Measurements from ENCODE around the gene MAP2K3.

DNA sequence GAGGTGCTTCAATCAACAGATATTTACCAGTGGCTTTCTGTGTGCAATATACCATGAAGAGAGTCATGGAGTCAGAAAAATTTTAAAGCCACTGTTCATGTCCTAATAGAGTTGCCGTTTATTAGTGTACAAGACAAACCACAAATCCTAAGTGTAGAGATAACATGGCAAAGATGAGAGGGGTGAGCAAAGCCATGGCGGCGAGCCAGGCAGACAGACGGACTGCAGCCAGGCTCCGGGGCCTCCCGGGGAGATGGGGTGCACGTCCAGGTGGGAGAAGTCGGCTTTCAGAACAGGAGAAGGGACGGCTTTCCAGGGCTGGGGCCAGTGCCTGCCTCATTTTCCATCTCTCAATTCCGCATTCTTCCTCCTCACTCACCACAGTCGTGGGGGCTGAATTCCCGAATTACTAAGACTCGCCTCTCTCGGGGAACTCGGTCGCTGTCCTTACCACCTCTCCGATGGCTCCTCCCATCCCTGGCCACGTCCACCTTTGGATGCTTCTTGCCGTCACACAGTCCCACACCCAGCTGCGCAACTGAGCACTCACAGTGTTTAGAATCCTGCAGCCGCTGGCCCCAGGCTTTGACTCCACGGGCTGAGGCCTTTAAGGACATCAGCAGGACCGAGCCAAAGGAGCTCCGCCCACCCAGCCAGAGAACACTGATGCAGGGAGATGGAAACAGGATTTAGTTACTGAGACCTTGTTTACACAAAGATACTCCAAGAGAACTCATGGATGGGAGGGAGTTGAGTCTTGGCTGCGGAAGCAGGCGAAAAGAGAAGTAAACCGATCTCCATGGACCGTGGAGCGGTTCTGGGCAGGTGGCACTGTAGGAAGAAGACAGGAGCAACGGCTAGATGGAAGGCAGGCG is 59.6 kb downstream of the RNF112 start:
- PRO-cap, result no peak

DNA sequence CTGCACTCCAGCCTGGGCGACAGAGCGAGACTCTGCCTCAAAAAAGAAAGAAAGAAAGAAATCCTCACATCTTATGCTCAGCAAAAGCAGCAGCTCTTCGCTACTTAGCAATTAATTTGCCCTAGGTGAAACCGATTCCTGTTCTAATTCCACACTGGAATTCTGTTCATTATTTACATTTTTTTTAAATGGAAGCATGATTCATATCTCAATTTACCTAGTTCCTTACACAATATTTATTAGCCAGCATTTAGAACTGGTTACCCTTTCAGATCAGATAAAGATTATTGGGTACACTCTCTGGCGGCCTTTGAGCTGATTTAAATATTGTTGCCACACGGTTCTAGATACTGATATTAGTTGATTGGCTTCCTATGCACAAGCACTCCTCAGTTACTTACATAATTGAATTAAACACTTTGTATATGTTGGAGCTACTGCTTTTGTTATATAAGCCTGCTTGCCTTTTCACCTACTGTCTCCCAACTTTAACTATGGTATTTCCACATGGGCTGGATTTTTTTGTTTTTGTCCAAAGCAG is 4.1 kb upstream of the ALDH3A2 start:
- PRO-cap, result no peak

- PRO-cap, result no peak
Measured at GRCh38 chr17:19645559-19646321, 2.8 kb upstream of the ALDH3A2 start.

GRCh38 chr17:19647260-19647851 is 1.2 kb upstream of the ALDH3A2 start:
- PRO-cap, result unidirectional peak, plus-strand start at chr17:19647777

GRCh38 chr17:19737904-19738640 is 10.0 kb downstream of the ALDH3A1 start:
- PRO-cap, result no peak

DNA sequence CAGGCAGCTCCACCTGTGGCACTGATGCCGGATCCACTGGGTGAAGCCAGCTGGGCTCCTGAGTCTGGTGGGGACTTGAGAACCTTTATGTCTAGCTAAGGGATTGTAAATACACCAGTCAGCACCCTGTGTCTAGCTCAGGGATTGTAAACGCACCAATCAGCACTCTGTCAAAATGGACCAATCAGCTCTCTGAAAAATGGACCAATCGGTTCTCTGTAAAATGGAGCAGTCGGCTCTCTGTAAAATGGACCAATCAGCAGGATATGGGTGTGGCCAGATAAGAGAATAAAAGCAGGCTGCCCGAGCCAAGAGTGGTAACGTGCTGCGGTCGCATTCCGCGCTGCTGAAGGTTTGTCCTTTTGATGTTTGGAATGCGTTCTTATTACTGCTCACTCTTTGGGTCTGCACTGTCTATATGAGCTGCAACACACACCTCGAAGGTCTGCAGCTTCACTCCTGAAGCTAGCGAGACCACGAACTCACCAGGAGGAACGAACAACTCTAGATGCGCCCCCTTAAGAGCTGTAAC is 7.7 kb downstream of the SPECC1 start:
- PRO-cap, result no peak

DNA sequence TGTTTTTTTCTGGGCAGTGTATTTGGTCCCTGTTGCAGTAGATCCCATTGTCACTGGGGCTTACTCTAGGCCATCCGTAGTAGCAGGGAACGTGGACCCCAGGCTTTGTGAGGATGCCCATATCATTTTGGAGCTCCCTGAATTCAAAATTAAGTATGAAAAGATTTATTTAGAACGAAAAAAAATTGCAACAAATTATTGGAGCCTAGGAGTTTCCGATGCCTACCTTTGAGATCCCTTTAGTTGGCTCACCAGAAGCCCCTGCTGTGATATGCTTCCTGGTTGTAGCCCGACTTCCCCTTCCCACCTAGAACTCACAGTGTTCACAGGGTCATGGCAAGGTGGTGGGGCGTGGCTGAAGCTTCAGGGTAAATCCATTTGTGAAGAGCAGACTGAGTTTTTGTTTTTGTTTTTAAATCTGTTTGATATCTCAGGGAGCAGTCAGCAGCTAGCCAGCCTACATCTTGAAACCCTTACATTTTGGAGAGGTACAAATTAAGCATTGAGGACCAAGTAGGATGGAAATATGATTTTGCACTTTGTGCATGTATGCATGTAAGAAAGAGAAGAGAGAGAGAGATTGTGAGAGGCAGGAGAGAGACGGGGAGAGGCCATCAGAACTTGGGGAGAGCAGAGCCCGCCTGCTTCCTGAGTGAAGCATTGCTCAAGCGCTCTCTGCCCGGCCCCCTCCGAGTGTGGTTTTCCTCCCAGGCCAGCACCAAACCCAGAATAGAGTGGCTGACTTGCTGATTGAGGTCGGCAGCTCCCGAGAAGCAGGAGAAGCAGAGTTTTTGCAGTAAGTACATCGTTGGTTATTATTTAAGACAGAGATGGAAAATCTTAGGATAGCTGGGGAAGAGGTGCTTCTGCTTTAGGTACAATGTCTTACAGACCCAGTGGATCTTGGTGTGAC is 64.0 kb downstream of the SPECC1 start:
- PRO-cap, result no peak

DNA sequence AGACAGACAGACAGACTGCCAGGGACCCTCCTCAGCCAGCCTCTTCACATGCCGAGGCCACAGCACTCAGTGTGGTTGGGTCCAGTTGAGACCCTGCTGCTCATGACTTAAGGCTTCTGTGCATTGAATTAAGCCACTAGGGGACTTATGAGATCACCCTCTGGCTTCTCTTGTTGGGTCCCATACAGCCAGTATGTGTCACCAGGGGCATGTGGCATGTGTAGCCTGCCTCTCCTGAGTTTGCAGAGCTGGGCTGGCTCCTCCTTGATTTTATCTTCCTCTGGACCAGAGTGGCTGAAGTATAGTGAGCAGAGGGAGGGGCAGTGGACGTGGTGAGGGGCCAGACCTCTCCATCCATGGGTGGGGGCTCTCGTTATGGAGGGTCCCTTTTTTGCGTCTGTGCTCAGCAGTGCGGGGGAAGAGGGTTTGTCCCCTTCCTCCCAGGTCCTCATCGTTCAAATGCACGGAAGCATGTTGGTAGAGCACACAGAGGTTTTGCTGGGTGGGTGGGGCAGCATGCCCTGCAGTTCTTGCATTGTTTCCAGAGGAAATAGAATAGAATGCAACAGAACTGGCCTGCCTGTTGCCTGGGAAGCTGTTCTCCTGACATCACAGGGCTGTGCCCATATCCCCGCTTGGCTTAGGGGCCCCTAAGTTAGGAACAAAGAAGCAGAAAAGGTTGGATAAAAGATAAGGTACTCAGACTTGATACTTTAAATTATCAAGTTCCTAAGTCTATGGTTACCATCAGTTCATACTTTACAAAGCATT is 77.4 kb downstream of the SPECC1 start:
- PRO-cap, result no peak

DNA sequence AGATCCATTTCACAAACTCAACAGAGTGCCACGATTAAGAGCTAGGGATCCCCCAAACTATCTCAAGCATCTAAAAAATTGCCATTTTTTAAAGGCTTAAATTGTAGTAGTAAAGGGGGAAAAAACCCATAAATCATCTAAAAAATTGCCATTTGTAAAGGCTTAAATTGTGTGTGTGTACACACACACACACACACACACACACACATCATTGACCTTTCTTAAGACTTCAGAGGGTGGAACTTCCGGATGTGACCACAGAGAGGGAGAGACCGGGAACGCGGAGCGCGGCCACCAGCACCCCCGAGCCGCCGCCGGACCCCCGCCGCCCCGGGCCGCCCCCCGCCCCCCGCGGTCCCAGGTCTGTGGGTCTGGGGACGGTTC is 9.1 kb downstream of the CDRT15L2 start:
- PRO-cap, result unidirectional peak, plus-strand start at position 258 of the sequence

- PRO-cap, result no peak
Measured at GRCh38 chr17:21002494-21002979, 40.3 kb downstream of the USP22 start.

- PRO-cap, result no peak
Measured at GRCh38 chr17:21017725-21018407, 24.9 kb downstream of the USP22 start.

GRCh38 chr17:21037268-21037845 is 5.5 kb downstream of the USP22 start:
- PRO-cap, result no peak

- PRO-cap, result bidirectional peak, plus-strand start at chr17:21043362, minus-strand start at chr17:21042978; bidirectional peak, plus-strand start at chr17:21043412, minus-strand start at chr17:21043419; bidirectional peak, plus-strand start at chr17:21043763, minus-strand start at chr17:21043666
Measured at GRCh38 chr17:21043098-21043864, 470 bp upstream of the USP22 start.

DNA sequence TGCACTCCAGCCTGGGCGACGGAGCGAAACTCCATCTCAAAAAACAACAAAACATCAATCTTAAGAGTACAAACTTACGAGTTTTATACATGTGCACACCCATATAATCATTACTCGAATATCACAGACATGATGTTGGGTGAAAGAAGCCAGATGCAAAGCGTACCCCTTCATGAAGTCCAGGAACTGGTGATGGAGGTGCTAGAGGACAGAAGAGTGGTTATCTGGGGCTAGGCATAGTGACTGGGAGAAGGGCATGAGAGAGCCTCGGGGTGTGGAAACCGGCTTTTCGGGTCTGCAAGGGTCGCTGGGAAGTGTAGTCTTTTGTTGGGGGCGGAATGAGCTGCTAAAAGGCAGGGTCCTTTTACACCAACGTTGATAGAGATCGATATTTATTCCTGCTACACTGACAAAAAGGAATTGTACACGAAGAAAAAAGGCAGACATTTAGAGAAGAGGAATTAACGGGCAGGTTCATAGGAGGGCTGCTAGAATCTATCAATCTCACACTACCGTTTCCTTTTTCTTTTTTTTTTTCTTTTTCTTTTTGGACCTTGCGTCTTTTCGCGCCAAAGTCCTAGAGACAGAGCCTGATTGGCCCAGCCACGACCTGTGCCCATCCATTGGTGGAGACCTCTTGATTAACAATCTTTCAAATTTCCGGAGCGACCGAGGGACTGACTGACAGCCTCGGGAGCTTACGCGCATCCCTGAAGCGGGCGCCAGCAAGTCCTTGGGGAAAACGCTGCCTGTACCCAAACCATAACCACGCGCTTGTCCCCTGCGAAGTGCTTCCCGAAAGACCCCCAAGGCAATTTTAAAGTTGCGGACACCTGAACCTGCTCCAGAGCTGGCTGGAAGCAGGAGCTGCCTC is 27.7 kb upstream of the DHRS7B start:
- PRO-cap, result bidirectional peak, plus-strand start at position 327 of the sequence, minus-strand start at position 218 of the sequence; bidirectional peak, plus-strand start at position 655 of the sequence, minus-strand start at position 525 of the sequence

DNA sequence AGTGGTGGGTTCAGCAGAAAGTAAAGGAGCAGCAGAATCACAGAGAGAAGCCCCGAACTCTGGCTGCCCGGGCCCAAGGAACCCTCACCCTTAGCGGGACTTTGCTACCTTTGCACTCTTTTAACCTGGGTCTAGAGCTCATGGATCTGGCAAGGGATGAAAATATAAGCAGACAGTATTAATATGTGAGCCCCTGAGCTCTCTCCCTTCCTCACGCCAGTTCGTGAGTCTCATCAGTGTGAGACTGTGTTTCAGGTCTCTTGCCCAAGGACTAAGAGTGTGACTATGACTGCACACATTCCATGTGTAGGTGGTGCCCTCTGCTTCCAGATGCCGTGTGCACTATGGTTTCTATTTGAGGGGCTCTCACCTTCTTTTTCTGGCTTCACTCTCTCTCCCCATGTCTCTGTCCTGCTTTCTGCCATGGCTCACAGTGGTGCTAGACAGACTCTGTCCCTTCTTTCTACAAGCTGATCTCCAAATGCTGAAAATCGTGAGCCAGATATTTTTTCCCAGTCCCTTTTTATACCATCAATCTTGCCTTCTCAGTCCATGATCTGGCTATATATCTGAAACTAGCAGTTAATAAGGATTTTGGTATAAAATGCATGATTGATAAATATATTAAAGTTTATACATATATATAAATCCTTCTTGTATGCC is 40.6 kb downstream of the DHRS7B start:
- PRO-cap, result no peak

DNA sequence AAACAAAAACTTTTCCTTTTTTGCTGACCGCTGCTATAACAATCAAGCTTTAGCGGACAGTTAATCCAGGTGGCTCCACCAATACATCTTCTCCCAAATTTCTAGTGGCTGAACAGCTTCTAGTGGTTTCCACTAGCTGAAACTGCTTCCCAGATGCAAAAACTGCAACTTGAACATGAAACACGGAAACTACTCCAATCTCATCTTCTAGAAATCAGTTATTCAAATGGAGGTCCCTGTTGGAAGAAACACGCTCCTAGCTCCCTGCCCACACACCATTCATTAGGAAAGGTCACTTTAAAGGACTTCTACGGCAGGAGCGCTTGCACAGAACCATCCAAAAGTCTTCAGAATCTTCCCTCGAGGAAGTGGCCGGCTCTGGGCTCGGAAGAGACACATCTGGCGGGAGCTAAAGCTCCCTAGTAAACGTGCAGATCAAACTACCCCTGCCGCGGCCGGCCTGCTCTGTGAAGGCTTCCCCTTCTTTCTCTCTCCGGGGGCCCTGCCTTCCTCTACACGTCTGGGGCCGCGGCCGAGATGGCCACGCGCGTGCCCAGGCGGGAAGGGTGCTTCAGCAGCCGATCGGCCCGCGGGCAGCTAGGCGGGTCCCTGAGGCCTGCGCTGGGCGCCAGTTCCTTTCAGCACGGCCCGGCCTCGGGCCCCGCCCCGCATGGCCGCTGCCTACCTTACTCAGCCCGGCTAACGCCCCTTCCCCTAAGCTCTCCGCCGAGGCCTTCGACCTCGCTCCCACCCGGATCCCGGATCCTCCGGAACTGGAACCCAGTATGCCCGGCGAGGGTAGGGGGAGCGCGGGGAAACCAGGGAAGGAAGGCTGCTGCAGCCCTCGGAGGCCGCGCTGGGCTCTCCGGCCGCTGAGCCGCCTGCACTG is 540 bp downstream of the TMEM11 start:
- PRO-cap, result bidirectional peak, plus-strand start at position 574 of the sequence, minus-strand start at position 469 of the sequence; bidirectional peak, plus-strand start at position 750 of the sequence, minus-strand start at position 775 of the sequence

GRCh38 chr17:21278287-21279137 is 6.0 kb upstream of the MAP2K3 start:
- PRO-cap, result no peak

- PRO-cap, result bidirectional peak, plus-strand start at chr17:21284711, minus-strand start at chr17:21284366; bidirectional peak, plus-strand start at chr17:21284819, minus-strand start at chr17:21284815
Measured at GRCh38 chr17:21284467-21285437, at the start of gene MAP2K3. MAP2K3 (plus strand) TSS chr17:21284711.

DNA sequence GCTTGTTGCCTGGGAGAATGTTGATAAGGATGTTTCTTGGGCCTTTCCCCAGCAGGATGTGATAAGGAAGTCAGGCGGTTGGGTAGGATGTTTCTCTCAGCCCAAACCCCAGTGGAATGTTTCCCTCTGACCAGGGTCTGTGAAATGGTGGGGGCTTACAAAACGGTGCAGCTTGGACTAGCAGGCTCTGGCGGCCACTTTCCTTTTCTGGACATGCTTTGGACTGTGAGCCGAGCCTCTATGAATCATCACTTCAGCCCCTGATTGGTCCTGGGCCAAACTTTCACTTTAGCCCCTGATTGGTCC is 630.7 kb downstream of the KCNJ18 start:
- PRO-cap, result no peak

GRCh38 chr17:27294797-27295620 is 1.1 kb downstream of the WSB1 start:
- PRO-cap, result bidirectional peak, plus-strand start at chr17:27294857, minus-strand start at chr17:27294525